Neural progenitor cell (in vitro differentiated cells): ENCODE data around the genes ZNF638 and TET3.

DNA sequence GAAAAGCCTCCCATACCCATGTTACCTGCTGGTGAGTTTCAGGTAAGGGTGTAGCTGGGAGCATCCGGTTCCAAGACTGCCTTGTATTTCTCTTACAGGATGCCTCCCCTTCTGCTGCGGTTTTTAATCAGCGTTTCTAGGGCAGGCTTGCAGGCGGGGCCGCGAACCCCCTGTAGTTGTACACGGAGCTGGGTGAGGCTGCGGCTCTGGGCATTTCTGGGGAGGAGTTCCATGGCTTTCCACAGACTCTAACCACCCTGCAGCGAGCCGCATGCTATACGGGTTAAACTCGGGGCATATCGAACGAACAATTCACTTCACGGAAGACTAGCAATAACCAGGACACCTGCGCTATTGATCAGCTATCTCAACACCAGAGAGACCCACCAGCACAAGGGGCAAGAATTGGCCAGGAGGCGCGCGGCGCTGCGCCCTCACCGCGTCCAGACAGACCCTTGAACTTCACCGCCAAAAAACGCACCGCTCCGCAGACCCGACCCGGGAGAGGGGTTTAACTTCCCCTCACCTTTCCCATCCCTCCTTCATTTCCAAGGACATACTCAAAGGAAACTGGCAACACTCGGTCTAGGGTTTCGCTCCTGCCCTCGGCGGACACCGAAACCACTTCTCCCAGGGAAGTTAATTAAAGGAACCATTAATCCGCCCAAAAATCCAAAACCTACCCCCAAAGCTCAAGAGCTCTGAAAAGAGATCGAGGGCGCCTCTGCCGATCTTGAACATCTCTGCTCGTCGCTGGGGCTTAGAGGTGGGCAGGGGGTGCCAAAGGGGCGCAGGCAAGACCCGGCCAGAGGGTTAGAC is 916 bp downstream of the TGFA start:
- RAMPAGE, long total RNA = no peak

DNA sequence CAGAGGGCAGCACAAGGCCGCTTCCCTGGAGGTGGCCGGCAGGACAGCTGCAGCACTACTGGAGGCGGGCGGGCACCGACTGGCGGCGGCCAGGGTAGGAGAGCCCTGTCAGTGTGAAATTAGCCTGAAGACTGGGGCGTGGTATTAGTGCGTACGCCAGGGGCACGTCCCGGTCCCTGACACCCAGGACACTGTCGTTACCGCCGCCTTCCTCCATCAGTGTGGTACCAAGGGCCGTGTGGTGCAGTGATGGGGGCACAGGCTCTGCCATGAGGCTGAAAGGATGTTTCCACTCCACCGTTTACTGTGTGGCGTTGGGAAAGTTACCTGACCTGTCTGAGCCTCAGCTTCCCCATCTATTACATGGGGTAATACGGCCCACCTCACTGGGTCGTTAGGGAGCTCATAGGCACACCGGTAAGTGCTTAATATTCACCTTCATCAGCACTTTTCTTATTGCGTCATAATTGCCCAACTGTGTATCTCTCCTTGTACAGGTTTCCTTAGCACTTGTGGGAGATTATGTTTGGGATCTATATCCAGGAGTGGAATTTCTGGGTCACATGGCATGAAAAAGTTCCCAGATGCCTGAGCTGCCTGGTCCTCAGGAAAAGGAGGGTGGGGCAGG is 28.6 kb upstream of the VAX2 start:
- RAMPAGE, long total RNA = no peak

DNA sequence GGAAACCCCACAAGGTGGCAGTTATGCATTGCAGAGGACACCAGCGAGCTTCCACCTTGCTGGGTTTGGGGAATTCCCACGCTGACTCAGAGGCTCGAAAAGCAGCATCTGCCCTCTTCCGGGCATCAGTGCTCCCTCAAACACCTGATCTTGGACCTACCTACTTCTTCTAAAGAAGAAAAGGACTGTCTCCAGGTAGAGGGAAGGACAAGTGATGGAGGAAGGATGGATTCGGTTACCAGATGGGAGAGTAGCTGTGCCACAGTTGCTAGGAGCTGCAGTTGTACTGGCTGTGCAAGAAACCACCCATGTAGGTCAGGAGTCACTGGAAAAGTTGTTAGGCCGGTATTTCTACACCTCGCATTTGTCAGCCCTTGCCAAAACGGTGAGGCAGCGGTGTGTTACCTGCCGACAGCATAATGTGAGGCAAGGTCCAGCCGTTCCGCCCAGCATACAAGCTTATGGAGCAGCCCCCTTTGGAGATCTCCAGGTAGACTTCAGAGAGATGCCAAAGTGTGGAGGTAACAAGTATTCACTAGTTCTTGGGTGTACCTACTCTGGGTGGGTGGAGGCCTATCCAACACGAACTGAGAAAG is 29.1 kb upstream of the TEX261 start:
- RAMPAGE, long total RNA = no peak

DNA sequence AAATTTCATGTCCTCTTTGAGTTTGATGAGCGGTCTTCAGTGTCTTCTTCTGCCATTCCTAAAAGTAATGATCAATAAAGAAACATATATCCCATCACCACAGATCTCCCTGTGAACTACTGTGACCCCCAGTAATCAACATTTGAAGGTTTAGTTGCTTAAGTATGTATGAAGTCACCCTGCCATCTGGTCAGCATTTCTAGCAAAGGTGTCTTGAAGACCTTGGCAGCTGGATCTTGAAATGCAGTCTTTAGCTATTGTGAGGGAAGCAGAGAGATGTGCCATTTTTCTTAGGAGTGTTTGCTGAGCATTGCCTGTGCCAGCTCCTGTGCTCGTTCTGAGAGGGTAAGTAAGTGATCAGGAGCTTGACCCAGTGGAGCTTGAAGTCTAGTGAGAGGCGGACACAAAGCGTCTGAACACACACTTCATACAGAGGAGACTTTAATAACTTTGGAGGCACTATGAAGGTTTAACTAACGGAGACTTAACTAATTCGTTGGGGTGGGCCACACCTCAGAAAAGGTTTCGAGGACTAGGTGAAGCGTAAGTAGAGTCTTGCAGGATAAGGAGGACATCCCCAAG is 1.4 kb downstream of the NAGK start:
- RAMPAGE, long total RNA = no peak

GRCh38 chr2:71331425-71332643 is at the start of gene ZNF638:
TSS of gene ZNF638 (plus strand) at chr2:71331782.
- RAMPAGE, long total RNA = no peak

- RAMPAGE, long total RNA = no peak
Observed at GRCh38 chr2:71452568-71453139, 13.8 kb upstream of the DYSF start.

DNA sequence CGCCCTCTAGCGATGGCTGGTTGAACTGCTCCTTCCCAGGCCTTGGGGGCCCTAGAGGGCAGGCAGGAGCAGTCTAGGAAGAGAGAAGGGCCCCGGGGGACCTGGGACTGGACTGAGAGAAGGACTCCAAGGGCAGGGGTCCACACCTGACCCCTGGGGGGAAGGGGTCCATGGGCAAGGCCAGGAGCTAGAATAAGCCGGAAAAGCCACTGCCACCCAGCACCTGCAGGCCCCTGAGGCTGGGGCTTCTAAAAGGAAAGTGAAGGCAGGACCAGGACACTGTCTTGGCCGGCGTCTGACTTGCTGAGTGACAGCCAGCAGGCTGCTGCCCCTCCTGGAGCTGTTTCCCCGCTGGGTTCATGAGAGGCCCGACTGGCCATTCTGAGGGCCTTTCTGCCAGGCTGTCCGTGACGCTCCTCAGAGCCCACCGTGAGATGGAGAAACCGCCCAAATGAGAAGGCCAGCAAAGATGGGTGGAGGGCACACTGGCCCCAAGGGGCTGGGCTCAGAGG is 10.0 kb downstream of the CYP26B1 start:
- RAMPAGE, long total RNA = no peak

- RAMPAGE, long total RNA = no peak
Observed at GRCh38 chr2:72148689-72149486, 1.2 kb upstream of the CYP26B1 start.

DNA sequence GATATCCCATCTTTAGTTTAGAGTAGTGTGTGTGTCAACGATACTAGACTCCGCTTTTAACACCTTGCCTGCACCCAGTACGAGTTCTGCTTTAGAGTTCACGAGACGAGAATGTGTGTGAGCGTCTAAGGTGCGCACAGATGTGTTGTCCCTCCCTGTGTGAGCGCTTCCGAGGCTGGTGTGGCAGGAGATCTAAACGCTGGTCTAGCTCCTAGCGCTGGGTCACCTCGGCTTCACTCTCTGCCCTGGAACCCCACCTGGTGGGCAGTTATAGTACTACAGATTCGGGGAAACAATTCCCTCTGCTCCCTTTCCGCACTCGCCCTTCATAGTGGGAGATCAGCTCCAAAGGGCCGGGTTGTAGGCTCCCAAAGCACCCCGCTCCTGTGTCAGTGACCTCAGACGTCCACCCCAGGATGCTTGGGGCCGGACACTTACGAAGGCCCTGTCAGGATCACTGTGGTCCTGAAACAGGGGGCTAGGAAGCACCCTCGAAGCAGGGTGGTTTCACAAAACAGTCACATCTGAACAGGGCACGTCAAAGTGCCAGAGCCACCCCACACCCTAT is 2.7 kb upstream of the CYP26B1 start:
- RAMPAGE, long total RNA = no peak

- RAMPAGE, long total RNA = no peak
Observed at GRCh38 chr2:72476703-72478009, 329.5 kb upstream of the CYP26B1 start.

DNA sequence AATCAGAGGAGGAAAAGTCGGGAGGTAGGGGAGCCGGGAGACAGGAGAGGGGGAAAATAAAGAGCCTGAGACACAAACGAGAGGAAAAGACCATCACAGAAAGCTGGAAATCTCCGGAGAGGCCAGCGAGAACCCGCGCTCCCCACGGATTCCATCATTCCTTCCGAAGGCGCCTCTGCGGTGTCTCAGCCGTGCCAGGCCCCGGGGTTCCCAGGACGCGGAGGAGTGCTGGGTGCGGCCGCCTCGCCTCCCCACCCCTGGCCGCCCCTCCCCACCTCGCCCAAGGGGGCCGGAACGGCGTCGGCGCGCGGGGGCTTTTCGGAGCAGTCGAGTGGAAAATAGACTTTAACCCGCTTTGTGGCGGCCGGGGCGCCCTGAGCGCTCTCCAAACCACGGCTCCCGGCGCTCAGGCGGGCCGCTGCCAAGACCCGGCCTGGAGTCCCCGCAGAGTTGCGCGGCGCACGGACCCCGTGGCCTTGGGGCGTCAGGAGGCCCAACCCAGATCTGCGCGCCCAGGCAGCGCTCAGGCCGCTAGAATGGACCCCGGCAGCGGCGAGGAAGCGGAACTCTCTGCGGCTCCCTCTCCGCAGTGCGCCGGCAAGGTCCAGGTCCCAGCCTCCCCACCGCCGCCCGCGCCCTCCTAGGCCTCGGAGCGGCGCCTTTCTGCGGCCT is 1.4 kb upstream of the EMX1 start:
- RAMPAGE, long total RNA = no peak

GRCh38 chr2:72983558-72984116 is 66.3 kb downstream of the EMX1 start:
- RAMPAGE, long total RNA = no peak

- RAMPAGE, long total RNA = no peak
Observed at GRCh38 chr2:73034664-73035101, 36.8 kb downstream of the SFXN5 start.

GRCh38 chr2:73075210-73075810 is 3.8 kb upstream of the SFXN5 start:
- RAMPAGE, long total RNA = no peak

DNA sequence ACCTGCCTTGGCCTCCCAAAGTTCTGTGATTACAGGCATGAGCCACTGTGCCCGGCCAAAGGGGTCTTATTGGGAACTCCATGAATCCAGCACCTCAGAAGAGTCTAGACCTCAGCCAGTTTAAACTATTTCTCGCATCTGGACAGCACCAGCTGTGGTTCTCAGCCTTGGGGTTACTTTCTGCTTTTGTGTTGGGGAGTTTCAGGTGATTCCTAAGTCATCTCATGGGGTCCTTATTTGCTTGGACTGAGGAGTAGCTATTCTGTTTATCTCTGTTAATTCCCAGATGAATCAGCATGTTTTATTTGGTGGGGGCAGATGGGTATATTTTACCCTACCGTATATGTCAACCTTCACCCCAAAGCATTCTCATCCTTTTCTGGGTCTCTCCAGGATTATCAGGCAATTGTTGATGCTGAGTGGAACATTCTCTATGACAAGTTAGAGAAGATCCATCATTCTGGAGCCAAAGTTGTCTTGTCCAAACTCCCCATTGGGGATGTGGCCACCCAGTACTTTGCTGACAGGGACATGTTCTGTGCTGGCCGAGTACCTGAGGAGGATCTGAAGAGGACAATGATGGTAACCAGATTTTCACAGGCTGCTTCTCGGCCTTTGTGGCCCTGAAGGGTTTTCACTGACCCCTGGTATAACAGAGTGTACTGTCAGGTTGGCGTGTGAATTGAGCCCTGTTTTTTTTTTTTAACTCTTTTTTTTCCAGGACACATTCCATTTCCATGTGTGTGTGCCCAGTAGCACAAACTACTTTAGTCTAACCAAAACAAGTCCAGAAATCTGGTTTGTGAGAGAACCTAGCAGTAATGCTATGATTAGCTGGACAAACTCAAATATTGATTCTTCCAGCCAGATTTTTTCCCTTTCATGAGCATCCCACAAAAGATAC is 14.7 kb downstream of the CCT7 start:
- RAMPAGE, long total RNA = no peak

DNA sequence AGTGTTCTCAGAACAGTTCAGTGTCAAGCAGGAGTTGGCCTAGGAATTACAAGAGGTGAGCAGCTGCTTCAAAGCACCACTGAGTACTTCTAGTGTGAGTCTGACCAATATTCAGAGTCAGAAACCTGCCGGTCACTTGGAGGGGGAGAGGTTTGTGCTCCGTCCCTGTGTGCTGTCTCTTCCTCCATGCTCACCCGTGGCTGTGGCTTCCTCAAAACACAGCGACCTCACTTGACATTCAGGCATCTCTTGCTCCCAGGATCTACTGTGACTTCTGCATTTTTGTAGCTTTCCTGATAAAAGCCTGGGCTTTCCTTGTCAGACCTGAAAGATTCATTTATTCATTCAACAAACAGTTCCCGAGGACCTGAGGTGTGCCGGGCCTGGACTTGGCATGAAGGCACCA is 32.9 kb downstream of the TPRKB start:
- RAMPAGE, long total RNA = no peak

- RAMPAGE, long total RNA = no peak
Observed at GRCh38 chr2:73897051-73897730, 4.4 kb downstream of the ACTG2 start.

DNA sequence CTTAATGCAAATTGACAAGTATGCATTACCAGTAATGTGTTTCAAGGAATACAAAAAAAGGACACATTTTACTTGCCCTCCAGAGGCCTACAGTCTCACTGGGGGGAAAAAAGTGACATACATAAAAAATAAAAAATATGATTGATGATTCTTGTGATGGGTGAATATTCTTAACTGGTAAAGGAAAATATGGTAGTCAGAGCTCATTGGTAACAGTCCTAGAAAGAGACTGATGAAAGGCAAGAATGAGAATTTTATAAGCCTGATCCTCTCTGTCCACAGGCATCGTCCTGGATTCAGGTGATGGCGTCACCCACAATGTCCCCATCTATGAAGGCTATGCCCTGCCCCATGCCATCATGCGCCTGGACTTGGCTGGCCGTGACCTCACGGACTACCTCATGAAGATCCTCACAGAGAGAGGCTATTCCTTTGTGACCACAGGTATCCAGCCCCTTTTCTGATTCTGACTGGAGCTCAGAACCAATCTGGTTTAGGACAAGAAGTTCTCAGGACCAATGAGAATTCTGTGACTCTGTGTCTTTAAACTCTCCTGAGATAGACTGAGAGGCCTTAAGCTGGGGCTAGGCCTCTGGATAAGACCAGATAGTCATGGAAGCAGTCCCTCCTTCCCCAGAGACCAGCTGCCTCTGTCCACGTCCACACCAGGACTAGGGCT is 13.3 kb upstream of the DGUOK start:
- RAMPAGE, long total RNA = no peak

DNA sequence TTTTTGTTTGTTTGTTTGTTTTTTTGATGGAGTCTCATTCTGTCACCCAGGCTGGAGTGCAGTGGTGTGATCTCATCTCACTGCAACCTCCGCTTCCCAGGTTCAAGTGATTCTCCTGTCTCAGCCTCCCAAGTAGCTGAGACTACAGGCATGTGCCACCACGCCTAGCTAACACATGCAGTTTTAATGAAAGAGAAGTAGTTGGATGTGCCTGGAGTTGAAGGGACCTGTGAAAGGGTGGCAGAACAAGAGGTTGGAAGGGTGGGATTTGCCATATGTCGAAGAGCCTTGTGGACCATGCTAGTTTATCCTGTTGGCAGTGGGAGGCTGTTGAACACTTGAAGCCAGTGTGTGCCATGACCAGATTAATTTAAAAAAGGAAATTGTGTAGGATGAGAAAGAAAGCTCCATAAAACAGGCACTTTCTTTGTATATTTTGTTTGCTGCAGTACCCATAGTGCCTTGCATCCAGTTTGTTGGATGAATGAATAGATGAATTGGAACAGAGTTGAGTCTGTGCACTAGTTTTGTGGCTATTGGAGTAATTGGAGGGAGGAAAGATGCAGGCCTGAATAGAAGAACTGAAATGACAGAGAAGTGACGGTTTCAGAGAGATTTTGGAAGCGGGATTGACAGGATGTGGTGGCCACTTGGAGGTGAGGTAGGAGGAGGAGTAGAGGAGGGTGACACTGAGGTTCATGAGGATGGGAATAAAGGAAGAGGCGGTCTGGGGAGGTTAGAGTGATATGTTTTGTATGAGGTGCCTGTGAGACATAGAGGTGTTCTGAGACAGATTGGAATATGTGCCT is 4.8 kb downstream of the DGUOK start:
- RAMPAGE, long total RNA = no peak

GRCh38 chr2:73984588-73985353 is at the start of gene TET3:
TSS of gene TET3 (plus strand) at chr2:73984910.
- RAMPAGE, long total RNA = no peak